ENCODE measurements around a stretch of chr12.

GRCh38 chr12:104759191-104759847, 198.8 kb downstream of the SLC41A2 start:
- PRO-cap = no peak

GRCh38 chr12:104864753-104865291, 93.3 kb downstream of the SLC41A2 start:
- PRO-cap = no peak

GRCh38 chr12:104866402-104866618, 91.8 kb downstream of the SLC41A2 start:
- PRO-cap = no peak

DNA sequence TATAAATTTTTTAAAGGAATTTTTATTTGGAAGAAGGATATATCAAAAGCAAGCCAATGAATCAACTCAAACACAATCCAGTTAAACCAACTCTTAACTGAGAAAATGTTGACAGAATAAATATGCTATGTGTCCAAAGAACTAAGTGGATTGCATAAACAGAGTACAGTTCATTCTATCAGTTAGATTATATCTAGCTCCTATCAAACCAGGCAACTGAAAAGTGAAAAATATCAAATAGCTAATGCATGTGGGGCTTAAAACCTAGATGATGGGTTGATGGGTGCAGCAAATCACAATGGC, 16.6 kb downstream of the SLC41A2 start:
- PRO-cap = no peak

GRCh38 chr12:105090543-105090773, 6.2 kb upstream of the ALDH1L2 start:
- PRO-cap = no peak

GRCh38 chr12:105195142-105195556, 40.8 kb downstream of the APPL2 start:
- PRO-cap = no peak

DNA sequence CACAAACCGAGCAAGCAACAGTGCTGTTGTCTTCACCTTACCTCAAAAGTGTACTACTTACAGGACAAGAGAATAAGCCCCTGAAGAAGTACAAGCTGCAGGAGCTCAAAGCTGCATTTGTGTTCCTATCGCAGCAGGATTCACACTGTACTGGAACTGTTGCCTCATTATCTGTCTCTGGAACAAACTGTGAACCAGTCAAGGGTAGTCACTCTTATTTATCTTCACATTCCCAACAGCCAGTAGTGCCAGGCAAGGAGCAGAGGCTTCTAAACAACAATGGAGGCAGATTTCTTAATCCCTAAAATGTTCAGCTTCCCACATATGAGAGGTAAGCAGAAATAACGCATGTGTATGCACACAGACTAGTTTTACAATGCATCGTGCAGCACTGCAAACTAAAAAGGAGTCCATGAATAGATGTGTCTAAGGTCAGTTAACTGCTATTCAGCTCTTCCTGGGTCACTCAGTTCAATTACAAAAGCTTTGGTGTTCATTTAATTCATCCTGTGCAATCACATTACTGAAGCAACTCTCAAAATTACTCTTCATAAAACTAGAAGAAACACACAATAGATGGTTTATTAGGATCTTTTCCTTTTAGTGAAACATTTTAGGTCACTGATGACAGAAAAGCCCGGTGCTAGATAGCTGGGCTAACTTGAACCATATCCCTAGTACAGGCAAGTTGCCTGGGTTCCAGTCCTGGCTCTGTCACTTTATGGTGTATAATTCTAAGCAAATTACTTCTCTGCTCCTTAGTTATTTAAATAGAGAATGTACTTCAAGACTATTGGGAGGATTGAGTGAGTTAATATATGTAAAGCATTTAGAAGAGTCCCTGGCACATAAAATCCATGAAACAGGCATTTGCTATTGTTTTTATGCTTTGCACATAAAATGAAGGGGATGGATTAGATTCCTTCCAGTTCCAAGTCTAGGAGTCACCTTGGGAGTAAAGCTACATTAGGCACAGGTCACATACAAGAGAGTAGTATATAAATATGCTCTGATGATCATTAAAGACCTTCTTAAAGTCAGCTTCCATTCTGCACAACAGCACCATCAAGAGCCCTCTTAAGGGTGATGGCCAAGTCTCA, 2.6 kb downstream of the APPL2 start:
- PRO-cap = no peak

GRCh38 chr12:105239168-105239611, 3.2 kb upstream of the APPL2 start:
- PRO-cap = no peak

DNA sequence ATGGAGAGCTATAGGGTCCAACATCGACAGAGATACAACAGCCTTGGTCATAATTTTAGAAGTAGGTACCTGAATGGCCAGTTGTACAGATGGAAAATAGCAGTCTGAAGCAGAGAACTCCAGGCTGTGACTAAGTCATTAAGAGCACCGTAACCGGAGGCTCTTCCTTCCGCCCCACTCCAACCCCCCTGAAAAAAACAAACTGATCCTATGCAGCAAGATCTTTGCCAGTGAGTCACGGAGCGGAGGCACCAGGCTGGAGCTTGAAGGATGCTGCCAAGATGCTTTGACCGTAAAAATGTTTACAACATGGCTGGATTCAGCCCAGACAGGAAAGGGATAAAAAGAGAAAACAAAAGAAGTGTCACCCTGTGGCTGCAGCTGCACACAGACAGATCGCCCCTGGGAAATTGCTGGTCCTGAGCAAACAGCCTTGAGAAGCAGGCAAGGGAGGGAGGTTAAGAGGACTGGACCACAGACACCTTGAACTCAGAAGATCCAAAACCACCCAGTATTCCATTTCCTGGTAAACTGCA, 204.5 kb downstream of the NUAK1 start:
- PRO-cap = no peak

GRCh38 chr12:106070099-106070552, 68.6 kb downstream of the NUAK1 start:
- PRO-cap = no peak

DNA sequence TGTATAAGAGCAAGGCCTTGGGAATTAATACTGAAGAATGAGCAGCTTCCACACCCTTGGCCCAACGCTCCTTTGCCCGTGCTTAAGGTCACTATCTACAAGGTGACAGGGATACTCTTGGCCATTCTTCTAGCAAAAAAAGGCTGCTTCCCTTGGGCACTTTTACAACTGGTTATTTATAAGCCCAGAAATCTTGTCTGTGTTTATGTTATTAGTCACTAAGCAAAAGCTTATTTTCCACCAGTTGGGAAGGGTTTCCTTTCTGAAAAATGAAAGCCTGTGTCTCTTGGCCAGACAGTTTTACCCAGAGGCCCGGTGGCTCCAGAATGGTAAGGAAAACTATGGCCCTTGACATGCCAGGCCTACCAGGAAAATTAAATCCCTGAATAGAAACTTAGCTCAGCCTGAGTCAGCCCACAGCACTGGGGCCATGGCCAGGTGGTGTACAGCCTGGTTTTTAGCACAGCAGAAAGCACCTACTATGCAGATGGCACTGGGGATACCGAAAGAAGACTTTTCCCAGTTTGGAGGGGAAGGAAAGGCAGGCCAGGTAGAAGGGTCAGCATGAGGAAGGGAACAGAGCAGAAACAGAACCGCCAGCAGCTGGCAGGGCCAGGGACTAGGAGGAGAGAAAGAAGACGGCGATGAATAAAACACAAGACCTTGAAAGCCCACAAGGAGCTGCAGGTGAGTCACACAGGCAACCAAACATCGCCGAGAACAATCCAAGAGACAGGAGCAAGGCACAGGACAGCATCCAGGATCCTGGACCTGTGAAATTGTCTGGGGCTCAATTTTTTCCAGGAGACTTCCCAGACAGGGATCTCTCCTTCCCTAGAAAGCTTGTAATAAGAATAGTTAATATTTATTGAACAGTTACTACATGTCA, 47.6 kb downstream of the NUAK1 start:
- PRO-cap = no peak

- PRO-cap = no peak
Measured at GRCh38 chr12:106146159-106146538, 7.4 kb upstream of the NUAK1 start.

GRCh38 chr12:106178845-106179671, 40.3 kb upstream of the NUAK1 start:
- PRO-cap = no peak

DNA sequence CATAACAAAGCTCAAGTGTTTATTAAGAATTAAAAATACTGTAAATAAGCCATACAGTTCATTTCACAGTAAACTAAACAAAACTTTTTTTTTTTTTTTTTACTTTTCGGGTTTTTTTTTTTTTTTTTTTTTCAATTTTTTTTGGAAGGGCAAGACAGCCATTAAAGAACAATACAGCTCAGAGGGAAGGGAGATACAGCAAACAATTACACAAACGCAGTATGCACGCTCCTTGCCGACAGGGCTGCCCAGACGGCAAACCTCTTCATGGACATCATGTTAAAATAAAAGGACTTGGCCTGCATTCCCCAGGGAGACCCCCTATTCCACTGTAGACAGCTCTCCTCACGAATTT, 10.0 kb downstream of the CKAP4 start:
- PRO-cap = no peak

- PRO-cap = no peak
Measured at GRCh38 chr12:106249147-106249493, 1.3 kb upstream of the CKAP4 start.

GRCh38 chr12:106271942-106272434, 24.2 kb upstream of the CKAP4 start:
- PRO-cap = no peak

GRCh38 chr12:106288391-106288784, 14.1 kb upstream of the TCP11L2 start:
- PRO-cap = no peak

DNA sequence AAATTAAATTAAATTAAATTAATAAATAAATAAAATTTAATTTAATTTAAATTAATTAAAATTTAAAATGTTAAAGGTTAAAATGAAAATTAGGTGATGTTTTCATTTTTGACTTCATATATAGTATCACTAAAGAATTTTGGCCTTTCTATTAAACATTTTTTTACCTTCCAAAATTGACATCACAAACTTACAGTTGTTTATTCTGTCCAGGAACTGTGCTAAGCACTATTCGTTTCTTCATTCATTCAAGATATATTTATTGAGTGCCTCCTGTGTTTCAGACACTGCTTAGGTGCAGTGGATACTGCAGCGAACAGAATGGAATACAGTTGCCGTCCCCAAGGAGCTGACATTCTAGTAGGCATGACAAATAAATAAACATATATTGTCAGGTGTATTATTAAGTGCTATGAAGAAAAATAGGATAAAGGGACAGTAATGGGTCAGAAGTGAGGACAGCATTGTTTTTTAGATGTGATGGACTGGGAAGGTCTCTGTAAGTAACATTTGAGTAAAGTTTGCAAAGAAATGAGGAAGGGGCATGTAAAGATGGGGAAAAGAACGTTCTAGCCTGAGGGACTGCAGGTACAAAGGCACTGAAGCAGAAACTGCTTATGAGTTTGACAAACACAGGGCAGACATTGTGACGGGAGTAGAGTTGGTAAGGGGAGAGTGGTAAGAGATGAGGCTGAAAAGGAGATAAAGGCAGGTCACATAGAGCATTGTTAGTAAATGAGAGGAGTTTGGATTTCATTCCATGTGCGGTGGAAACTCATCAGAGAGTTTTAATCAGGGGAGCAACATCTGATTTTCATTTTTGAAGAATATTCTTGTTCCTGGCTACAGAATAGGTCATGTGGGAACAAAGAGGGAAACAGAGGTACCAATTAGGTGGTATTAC, 21.4 kb downstream of the TCP11L2 start:
- PRO-cap = no peak

DNA sequence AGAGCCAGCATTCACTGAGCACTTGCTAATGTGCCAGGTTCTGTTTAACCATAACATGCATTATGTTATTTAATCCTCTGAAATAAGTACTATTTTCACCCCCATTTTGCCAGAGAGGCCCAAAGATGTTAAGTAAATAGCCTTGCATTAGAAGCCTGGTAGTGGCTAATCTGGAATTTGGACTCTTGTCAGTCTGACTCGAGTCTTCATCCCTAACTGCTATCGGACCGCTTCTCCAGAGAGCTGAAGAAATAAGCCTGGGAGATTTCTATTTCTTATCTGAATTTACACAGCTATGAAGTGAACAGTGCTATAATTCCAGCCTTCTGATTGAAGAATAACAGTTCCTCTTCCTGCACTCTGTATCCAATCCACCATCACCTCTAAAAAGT, 2.1 kb downstream of the POLR3B start:
- PRO-cap = no peak

DNA sequence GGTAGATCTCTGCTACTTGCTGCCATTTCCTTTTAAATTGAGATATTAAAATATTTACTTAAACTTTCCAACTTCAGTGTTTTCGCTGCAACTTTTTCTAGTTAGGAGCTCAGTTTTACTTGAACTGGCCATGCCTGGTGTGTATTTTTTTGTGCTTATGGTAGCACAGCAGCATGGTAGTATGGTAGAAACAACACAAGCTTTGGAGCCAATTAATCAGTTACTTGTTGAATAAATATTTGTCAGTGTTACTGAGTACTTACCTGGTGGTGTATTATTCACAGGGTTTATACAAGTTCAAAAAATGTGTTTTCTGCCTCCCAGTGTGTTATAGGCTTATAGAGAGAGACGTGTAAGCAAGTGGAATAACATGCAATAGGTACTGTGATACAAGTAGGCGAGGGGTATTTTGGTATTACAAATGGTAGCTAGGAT, 3.0 kb downstream of the POLR3B start:
- PRO-cap = no peak

Measured in jejunum (tissue), 1 donor.